Measurements from ENCODE around the genes DNAJC16, DDI2 and CLCNKA.

- PRO-cap = no peak
- RAMPAGE, long total RNA = no peak
Observed at GRCh38 chr1:15326535-15327255, 79.7 kb downstream of the FHAD1 start.

DNA sequence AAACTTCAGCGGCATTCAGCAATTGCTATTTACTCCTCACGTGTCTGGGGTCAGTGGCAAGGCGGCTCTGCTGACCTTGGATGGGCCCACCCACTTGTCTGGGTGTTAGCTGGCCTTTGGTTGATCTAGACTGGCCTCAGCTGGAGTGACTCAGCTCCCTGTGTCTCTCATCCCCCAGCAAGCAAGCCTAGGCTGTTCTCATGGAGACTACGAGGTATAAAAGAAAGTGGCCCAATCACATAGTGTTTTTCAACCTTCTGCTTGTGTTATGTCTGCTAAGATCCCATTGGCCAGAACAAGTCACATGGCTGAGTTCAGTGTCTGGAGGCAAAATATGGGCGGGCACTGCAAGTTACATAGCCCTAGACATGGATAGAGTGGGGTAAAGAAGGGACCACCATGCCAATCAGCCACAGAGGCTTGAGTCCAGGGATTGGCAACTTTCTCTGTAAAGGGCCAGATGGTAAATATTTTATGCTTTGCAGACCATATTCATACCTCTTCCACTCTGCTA, 69.3 kb upstream of the EFHD2 start:
- PRO-cap = no peak
- RAMPAGE, long total RNA = no peak

DNA sequence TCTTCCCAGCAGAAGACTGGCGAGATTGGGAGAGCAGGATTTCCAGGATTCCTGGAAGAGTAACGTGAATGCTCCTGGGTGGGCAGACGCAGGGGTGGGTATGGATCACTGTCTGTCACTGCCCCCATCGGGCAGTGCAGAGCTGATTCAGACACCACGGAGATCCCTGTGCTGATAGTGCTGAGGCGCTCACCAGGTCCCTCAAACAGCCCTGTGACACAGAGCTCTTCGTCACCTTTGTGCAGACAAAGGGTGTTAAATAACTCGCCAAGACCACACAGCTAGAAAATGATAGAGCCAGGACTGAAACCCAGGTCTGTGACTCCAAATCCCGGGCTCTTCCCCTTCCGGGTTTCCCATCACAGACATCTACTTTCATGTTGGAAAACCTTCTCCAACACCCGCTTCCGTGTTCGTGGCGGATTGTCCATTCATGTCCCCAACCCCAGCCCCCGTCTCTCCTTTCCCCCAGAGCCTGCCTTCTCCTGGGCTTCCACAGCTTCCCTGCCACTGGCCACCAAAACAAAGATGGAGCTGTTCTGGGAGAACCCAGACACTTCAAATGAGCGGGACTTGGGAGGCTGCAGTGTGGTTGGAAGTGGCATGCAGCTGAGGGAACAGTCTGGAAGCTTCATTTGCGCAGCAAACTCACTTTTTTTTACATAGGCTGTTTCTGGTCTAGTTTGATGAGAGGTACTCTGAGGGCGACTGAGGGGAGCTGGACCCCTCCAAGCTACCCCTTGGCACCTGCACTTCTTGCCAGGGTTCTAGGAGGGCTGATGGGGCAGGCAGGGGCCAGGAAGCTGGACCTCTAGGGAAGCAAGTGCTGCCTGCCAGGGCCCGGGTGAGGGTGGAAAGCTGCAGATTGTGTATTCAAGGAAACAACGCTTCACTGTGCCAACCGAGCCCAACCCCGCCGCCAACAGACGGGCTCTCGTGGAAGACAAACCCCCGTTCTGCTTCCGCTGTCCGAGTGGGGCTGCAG, 2.8 kb downstream of the EFHD2 start:
- PRO-cap = no peak
- RAMPAGE, long total RNA = no peak

- PRO-cap = no peak
- RAMPAGE, long total RNA = no peak
Observed at GRCh38 chr1:15424030-15424762, 14.0 kb upstream of the CTRC start.

DNA sequence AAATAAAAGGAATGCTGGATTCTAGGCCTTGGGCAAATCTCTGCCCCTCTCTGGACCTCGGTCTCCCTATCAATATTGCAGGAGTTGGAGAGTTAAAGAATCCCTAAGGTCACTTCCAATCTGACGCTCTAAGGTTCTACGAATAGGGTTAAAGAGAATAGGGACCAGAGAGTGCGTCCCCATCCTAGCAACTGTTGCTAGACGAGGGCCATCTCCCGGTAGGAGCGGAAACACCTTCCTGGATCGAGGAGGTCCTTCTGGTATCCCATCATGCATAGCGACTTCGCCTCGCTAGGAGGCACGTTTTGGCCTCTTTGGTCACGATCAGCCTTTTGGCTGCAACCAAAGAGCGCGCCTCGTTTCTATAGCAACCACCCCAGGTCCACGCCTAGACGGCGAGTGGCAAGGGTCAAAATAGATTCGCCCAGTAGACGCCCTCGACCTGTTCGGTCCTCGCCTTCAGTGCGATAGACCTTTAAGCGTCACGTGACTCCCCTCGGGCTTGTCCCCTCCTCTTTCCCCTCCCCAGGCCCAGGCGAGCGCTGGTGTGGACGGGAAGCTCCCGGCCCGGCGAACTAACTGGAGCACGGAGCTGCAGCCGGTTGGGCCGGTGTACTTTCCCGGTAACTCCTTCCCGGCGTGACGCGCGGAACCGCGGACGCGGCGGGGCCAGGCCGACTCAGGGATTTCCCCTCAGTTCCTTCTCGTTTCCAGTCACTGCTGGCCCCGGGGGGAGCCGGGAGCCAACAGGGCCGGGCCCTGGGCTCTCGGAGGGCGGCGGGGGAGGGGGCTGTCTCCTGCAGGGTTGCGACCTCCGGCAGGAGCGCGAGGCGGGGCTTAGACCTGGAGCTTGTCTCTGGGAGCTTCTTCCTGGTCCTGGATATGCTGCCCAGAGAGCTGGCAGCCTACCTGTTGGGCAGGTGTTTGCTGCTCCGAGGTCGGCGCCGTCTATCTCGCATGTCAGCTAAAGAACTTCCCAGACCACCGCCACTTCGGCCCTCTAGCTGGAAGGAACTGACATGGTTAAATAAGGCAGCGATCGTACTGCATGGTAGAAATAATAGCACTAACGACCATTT, at the start of gene DNAJC16:
TSS of gene DNAJC16 (plus strand) at position 513 of the 1,079 bp plus-strand sequence.
- PRO-cap = no peak
- RAMPAGE, long total RNA = start-site peak on the plus strand centred at position 544 of the sequence, 53 bp wide, 77 and 58 reads in 2 replicates

- PRO-cap = no peak
- RAMPAGE, long total RNA = no peak
Observed at GRCh38 chr1:15577554-15578109, 7.2 kb downstream of the AGMAT start.

GRCh38 chr1:15616686-15617926, at the start of gene DDI2:
Gene DDI2 (plus strand): TSS chr1:15617458.
- PRO-cap = unidirectional peak, minus-strand start at chr1:15616945; bidirectional peak, plus-strand start at chr1:15617521, minus-strand start at chr1:15617243
- RAMPAGE, long total RNA = no peak

DNA sequence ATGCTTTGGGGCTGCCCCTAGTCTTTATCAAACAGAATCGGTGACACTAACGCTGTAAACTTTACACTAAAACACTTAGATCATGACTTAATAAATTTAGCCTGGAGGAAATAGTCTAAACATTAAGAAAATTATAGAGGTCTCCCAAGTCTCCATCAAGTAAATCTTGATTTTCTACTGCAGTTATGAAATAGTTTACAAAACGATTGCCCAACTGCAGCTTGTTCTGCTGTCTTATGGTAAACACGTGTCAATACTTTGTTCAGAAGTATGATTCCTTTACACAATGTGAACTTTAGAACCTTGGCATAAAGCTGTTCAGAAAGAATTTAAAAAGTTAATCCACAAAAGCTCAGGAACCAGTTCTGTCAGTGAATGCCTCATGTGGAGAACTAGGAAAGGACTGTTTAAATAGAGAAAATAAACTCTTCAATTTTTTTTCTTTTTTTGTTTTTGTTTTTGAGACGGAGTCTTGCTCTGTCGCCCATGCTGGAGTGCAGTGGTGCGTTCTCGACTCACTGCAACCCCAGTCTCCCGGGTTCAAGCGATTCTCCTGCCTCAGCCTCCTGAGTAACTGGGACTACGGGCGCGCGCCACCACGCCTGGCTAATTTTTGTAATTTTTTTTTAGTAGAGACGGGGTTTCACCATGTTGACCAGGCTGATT, 1.6 kb downstream of the DDI2 start:
- PRO-cap = no peak
- RAMPAGE, long total RNA = no peak

- PRO-cap = no peak
- RAMPAGE, long total RNA = no peak
Observed at GRCh38 chr1:15714440-15714894, 21.6 kb upstream of the SLC25A34 start.

DNA sequence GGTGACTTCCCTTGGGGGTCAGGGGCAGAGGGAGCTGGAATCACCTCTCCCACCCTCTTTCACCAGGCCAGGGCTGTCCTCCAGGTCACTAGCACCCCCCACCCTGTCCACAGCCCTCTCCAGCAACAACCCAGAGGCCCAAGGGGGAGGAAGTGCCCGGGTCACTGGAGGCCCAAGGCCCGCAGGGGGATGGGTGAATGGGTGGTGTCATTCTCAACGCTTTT, 4.9 kb downstream of the TMEM82 start:
- PRO-cap = no peak
- RAMPAGE, long total RNA = no peak

GRCh38 chr1:15761564-15762160, 3.1 kb downstream of the FBLIM1 start:
- PRO-cap = no peak
- RAMPAGE, long total RNA = no peak

DNA sequence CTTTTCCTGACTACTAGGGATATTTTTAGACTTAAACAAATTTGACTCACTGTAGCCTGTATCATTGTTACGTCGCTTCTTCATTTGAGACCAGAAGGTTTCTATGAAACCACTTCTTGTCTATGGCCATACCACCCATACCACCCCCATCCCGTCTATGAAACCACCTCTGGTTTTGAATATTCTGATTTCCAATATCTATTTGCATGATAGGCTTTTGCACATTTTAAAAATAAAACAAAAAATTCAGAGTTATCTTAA, 4.6 kb downstream of the SPEN start:
- PRO-cap = no peak
- RAMPAGE, long total RNA = no peak

- PRO-cap = no peak
- RAMPAGE, long total RNA = no peak
Observed at GRCh38 chr1:15930025-15930910, 45.6 kb downstream of the ZBTB17 start.

GRCh38 chr1:15951295-15951951, 24.5 kb downstream of the ZBTB17 start:
- PRO-cap = no peak
- RAMPAGE, long total RNA = no peak

- PRO-cap = no peak
- RAMPAGE, long total RNA = no peak
Observed at GRCh38 chr1:16015108-16015898, 2.5 kb downstream of the HSPB7 start.

DNA sequence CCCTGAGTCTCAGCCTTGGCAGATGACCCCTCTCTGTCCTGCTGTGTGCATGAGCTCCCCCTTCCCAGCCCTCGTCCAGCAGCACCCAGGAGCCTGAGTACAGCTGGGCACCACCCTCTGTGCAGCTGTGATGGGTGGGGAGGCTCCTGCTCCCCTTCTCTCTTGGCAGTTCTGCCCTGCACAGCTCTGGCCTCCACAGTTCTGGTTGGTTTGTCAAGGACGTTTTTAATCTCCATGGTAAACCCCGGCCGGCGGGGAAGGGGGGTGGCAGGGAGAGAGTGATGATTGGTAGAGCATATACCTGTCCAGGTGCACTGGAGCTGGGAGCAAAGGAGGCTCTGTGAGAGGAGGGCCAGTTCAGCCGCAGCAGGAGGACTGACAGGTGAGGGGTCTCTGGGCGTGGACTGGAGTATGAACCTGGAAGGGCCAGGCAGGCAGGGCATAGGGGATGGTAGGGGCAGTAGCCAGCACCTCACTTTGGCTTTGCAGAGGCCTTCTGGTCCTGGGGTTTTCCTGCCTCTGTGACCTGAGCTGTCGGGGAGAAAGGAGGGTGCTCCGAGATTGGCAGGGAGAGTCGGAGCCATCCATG, at the start of gene CLCNKA:
TSS of gene CLCNKA (plus strand) at position 355 of the 589 bp plus-strand sequence.
- PRO-cap = no peak
- RAMPAGE, long total RNA = no peak

GRCh38 chr1:16075928-16076479, 2.6 kb upstream of the FAM131C start:
- PRO-cap = no peak
- RAMPAGE, long total RNA = no peak

DNA sequence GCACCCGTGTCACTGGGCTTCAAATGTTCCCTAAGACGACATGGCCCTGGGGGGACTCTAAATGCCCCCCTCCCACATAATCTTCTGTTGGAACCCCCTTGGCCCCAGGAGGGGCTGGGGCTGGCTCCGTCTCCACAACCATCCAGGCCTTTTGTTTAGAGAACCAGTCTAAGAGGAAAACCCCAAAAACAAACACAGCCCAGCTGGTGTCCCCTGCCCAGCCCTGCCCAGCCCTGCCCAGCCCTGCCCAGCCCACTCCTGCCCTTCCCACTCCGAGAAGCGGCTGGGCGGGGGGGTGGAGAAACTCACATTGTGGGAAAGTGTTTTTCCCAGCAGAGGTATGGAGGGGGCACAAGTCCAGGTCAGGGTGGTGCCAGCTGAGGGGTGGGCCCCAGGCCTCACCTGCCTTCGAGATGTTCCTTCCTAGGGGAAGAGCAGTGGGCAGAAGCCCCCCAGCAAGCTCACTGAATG, 10.0 kb upstream of the FAM131C start:
- PRO-cap = no peak
- RAMPAGE, long total RNA = no peak

- PRO-cap = no peak
- RAMPAGE, long total RNA = no peak
Observed at GRCh38 chr1:16112943-16113441, 39.5 kb upstream of the FAM131C start.

DNA sequence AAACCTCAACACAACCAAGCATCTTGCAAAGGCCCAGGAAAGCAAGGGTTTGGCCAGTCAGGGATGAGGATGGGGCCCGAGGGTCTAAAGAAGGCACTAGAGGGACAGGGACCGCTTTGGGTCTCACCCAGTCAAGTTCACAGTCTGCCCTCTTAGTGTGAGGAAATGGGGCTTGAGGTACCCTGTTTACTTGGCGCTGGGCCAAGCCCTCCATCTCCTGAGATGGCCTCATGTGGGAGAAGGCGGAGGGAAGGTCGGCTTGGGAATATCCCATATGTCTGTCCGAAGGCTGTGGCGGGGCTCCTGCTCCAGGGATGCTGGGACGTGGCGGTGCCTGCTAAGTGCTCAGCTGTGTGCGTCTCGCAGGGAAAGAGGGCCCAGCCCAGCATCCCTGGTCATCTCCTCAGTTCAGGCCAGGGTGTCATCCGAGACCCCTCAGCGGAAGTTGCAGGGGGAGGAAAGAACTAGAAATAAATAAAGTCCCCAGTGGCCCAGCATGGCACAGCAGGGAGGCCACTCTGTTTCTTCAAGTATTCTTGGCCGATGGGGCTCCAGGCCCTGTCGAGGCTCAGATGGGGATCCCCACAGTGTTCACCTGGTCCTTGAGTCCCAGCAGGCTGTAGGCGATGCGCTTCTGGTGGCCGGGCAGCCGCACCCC, 31.1 kb downstream of the EPHA2 start:
- PRO-cap = no peak
- RAMPAGE, long total RNA = no peak

Measured in Karpas-422 (cell line).